SK-N-SH (cell line): ENCODE measurements around a stretch of chr6.

- RRBS, result no CpG with 5 or more reads among the region's 24 CpGs
CAGE:
- cytosol, long polyA plus RNA, result no peak
- long polyA plus RNA, result no peak
- nucleus, long polyA plus RNA, result no peak
Measured at GRCh38 chr6:109236349-109237522, 141.4 kb downstream of the CEP57L1 start.

DNA sequence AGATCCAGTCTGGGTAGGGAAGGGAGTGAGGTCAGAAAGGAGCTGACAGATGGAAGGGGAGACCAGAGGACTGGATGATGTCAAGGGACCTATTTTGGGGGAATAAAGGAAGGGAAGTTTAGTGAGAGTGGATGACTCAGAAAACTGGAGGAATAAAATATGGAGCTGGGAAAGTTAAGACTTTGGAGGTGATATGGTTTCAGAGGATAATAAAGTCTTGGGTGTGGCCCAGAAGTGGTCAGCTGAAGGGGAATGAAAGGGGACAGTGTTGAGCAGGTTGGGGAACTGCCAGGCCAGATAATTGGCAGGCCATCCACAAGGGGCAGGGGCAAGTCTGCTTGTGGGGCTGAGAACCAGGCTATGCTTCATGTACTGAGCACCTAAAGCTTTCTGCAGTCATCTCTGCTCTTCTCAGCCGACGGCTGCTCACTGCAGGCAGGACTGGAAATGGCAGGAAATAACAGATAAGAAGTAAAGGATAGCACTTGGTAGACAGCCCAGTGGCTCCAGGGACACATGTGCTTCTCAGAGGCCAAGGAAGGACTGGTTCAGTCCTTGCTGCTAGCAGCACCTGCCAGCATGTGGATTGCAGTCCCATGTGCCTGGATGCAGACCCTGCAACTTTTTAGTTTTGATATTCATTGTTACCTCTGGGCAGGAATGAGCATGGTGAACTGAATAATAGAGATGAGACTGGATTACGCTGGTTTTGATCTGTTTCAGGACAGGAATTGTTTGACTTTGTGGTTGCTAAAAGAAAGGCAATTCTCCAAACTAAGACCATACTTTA is 89.9 kb downstream of the CD164 start:
- RRBS, result no CpG with 5 or more reads among the region's 3 CpGs
CAGE:
- cytosol, long polyA plus RNA, result no peak
- long polyA plus RNA, result no peak
- nucleus, long polyA plus RNA, result no peak

- RRBS, result no CpG with 5 or more reads among the region's 7 CpGs
CAGE:
- cytosol, long polyA plus RNA, result no peak
- long polyA plus RNA, result no peak
- nucleus, long polyA plus RNA, result no peak
Measured at GRCh38 chr6:109293884-109294430, 88.3 kb downstream of the CD164 start.

DNA sequence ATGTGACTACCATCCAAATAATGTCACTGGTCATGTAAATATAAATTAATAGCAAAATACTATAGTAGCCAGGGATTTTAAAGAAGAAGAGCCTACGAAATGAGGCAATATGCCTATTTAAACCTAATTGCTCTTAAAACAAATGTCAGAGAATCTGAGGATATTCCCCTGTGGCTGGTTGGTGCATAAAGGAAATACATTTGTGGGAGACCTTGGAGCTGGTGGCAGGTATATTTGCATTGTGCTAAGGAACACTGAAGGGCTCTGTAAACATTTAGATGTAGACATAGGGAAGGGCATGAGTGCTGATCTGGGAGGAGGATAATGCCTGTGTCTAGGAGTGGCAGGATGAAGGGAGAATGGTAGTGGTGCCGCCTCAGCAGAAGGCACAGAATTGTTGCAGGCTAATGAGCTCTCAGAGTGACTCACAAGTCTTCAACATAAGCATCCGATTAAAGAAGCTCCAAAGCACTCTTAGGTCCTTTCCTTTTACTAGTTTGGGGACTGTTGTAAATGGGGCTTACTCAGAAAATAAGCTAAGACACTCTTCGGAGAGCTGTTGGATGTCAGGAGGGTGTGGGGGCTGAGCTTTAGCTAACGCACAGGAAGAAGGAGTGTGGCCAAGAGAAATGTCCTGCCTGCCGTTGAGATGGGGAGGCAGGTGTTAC is 85.8 kb downstream of the CD164 start:
- RRBS, result no CpG with 5 or more reads among the region's 6 CpGs
CAGE:
- cytosol, long polyA plus RNA, result no peak
- long polyA plus RNA, result no peak
- nucleus, long polyA plus RNA, result no peak

DNA sequence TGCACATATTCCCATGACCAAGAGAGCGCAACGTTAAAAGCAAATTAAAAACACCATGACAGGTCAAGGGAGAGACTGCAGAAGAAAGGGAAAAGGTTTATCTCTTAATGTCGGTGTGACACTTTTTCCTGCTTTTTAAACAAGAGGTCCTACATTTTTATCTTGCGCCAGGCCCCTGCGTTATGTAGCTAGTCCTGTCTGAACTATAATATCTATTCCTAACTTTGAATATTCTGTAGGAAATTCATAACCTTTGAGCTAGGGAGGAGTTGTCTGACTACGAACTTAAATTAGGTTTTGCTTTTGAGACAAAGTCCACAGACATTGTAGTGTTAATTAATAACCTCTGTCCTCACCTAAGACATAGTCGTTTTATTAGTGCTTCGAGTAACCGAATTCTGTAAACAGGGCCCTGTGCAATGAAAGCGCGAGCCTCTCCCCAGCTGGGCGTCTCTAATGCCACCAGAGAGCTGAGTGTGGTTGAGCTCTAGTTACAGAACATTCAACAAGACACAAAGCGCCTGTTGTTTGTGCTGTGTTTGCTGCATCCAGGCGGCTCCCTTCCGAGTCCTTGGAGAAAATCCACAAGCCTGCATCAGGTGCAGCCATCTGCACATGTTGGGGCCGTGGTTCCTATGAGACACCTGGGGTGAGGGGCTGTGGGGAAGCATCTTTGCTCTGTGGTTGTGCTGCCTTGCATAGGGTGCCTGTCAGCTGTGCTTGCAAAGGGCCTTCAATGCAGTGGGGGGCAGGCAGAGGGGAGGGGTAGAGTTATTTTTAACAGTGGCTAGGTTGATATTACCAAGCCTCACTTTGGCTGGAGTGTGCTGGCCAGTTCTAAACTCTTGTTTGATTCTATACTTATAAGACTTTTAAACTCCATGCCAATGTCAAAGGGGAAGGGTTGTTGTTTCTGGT is 63.9 kb downstream of the CD164 start:
- RRBS, result no CpG with 5 or more reads among the region's 16 CpGs
CAGE:
- cytosol, long polyA plus RNA, result no peak
- long polyA plus RNA, result no peak
- nucleus, long polyA plus RNA, result no peak

DNA sequence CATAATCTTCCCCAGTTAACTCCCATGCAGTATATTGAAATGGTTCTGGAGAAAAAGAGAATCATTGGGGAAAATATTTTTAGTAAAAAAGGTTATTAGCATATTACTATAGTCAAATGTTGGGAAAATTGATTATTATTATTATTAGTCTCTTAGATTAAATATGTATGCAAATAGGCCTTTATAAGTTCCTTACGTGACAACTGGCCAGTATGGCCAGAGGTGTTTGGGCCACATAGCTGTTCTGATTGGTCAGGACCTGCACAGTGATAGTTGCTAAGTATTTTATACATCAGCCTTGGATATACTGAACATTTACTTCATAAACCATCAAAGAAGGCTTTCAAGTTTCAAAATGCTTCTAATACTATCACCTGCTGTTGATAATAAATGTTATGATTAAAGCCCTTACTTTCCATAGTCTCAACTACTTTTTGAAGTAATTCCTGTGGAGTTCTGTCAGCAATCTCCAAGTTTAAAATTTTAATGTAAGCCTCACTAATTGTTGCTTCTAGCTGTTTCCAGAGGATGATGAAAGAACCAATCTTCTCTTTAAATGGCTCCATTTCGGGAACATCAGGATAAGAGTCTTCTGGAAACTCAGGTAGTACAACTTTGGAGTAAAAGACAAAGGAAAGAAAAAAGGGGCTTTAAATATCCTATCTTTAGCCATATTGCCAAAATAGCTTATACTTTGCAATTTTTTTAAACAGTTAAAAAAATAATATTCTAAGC is 80.8 kb upstream of the ZBTB24 start:
- RRBS, result no CpG with 5 or more reads among the region's 2 CpGs
CAGE:
- cytosol, long polyA plus RNA, result no peak
- long polyA plus RNA, result no peak
- nucleus, long polyA plus RNA, result no peak

DNA sequence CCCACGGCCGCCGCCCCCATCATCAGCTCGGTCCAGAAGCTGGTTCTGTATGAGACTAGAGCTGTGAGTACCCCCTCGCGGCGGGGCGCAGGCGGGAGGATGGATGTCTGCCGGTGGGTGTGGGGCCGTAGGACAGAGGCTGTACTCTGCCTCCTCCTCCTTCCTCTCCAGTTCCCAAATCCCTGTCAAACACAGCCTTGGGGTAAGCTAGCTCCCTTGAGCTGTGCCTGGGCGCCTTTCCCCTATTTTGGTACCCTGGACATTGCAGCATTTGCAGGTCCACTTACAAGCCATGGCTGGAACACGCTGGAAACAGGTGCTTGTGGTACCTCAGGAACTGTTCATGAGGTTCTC is 320 bp downstream of the FIG4 start:
- RRBS, result no CpG with 5 or more reads among the region's 13 CpGs
CAGE:
- cytosol, long polyA plus RNA, result no peak
- long polyA plus RNA, result no peak
- nucleus, long polyA plus RNA, result no peak

- RRBS, result no CpG with 5 or more reads among the region's 5 CpGs
CAGE:
- cytosol, long polyA plus RNA, result no peak
- long polyA plus RNA, result no peak
- nucleus, long polyA plus RNA, result no peak
Measured at GRCh38 chr6:109746820-109747545, 55.9 kb downstream of the FIG4 start.

DNA sequence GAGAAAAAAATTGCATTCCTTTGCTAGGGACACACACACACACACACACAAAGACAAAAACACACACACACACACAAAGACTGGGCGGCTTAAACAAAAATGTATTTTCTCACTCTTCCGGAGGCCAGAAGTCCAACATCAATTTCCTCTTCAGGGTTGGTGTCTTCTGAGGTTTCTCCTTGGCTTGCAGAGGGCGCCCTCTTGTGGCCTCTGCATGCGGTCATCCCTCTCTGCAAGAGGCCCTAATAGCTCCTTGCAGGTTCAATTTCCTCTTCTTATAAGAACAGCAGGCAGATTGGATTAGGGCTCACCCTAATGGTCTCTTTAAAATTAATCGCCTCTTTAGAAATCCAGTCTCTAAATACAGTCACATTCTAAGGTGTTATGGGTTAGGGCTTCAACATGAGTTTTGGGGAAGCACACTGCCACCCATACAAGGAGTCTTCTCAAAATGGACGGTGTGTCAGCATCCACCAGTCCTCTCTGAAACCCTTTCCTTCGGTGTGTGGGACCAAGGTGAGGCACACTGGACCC is 61.4 kb downstream of the GPR6 start:
- RRBS, result no CpG with 5 or more reads among the region's 7 CpGs
CAGE:
- cytosol, long polyA plus RNA, result no peak
- long polyA plus RNA, result no peak
- nucleus, long polyA plus RNA, result no peak

- RRBS, result 1% methylated on average over 22 of the region's 69 CpGs
CAGE:
- cytosol, long polyA plus RNA, result no peak
- long polyA plus RNA, result no peak
- nucleus, long polyA plus RNA, result no peak
Measured at GRCh38 chr6:110178531-110179401, 704 bp downstream of the WASF1 start.

- RRBS, result no CpG with 5 or more reads among the region's 20 CpGs
CAGE:
- cytosol, long polyA plus RNA, result start-site peak on the minus strand at chr6:110179931-110179989, 47 and 41 reads in 2 replicates
- long polyA plus RNA, result no peak
- nucleus, long polyA plus RNA, result start-site peak on the minus strand at chr6:110179895-110179971, 17 and 24 reads in 2 replicates
Measured at GRCh38 chr6:110179778-110180339, 368 bp upstream of the CDC40 start.

DNA sequence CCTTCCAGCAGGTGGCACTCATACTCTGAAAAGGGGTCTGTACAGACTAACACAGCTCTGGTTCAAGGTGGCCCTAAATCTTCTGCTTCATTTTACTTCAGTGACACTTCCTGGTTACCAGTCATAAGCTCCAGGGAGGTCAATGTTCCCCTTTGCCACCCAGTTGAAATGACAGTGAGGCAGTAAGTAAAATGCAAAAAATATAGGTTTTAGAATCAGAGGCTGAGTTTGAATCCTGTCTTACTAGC is 132.8 kb downstream of the CDK19 start:
CAGE:
- cytosol, long polyA plus RNA, result no peak
- long polyA plus RNA, result no peak
- nucleus, long polyA plus RNA, result no peak

GRCh38 chr6:110876138-110876932 is 1.8 kb downstream of the AMD1 start:
- RRBS, result no CpG with 5 or more reads among the region's 35 CpGs
CAGE:
- cytosol, long polyA plus RNA, result no peak
- long polyA plus RNA, result no peak
- nucleus, long polyA plus RNA, result no peak

DNA sequence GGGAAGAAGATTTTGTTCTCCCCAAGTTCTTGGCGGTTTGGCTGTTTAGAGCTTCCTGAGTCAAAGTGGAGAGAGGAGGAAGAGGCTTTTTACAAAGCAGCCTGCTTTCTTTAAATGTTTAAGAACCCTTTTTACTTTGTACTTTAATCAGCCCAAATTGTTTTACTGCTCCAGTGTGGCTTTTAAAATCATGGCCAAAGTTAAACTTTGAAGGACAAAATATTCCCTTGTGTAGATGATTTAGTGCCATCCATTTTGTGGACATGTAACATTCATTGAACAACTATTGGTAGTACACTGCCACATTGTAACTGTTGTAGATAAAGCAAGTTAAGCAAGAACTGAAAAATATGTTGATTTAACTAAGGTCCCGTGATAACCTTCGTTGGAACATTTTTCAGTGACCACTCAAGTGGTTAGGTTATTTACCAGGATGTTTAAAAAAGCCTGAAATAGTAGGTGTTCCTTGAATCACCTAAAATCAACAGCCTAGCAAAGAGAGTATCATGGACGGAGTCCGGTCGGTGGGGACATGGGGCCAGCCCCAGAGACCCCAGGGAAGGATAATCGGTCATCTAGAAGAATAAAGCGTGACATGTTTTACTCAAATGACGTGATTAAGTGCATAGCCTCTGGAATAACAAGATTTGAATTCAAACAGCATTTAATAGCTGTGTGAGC is 2.5 kb downstream of the AMD1 start:
- RRBS, result no CpG with 5 or more reads among the region's 9 CpGs
CAGE:
- cytosol, long polyA plus RNA, result no peak
- long polyA plus RNA, result no peak
- nucleus, long polyA plus RNA, result no peak

- RRBS, result no CpG with 5 or more reads among the region's 8 CpGs
CAGE:
- cytosol, long polyA plus RNA, result no peak
- long polyA plus RNA, result no peak
- nucleus, long polyA plus RNA, result no peak
Measured at GRCh38 chr6:111113497-111114651, 26.6 kb downstream of the SLC16A10 start.

DNA sequence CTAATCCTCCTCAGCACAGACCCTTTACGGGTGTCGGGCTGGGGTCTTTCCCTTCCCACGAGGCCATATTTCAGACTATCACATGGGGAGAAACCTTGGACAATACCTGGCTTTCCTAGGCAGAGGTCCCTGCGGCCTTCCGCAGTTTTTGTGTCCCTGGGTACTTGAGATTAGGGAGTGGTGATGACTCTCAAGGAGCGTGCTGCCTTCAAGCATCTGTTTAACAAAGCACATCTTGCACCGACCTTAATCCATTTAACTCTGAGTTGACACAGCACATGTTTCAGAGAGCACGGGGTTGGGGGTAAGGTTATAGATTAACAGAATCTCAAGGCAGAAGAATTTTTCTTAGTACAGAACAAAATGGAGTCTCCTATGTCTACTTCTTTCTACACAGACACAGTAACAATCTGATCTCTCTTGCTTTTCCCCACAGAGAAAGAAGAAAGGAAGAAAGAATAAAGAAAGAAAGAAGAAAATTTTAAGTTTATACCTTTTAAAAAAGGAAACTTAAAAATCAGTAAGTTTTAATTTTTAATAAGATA is 3.4 kb upstream of the MFSD4B start:
- RRBS, result no CpG with 5 or more reads among the region's 8 CpGs
CAGE:
- cytosol, long polyA plus RNA, result no peak
- long polyA plus RNA, result no peak
- nucleus, long polyA plus RNA, result no peak

GRCh38 chr6:111540831-111541361 is 57.9 kb upstream of the REV3L start:
- RRBS, result no CpG with 5 or more reads among the region's 7 CpGs
CAGE:
- cytosol, long polyA plus RNA, result no peak
- long polyA plus RNA, result no peak
- nucleus, long polyA plus RNA, result no peak

DNA sequence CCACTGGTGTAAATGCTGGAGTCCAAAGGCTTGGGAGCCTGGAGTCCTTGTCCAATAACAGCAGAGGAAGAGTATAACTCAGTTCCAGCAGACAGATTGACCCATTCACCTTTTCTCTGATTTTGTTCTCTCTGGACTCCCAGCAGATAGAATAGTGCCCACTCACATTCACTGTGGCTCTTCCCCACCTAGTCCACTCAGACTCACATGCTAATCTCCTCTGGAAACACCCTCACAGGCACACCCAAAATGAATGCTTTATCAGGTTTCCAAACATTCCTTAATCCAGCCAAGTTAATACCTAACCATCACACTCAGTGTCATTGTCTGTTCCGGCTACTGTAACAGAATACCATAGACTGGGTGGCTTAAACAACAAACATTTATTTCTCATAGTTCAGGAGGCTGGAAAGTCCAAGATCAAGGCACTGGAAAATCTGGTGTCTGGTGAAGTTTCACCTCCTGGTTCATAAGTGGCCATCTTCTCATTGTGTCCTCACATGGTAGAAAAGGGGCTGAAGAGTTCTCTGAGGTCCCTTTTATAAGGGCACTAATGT is 5.1 kb upstream of the TRAF3IP2 start:
- RRBS, result no CpG with 5 or more reads among the region's 1 CpG
CAGE:
- cytosol, long polyA plus RNA, result no peak
- long polyA plus RNA, result no peak
- nucleus, long polyA plus RNA, result no peak

DNA sequence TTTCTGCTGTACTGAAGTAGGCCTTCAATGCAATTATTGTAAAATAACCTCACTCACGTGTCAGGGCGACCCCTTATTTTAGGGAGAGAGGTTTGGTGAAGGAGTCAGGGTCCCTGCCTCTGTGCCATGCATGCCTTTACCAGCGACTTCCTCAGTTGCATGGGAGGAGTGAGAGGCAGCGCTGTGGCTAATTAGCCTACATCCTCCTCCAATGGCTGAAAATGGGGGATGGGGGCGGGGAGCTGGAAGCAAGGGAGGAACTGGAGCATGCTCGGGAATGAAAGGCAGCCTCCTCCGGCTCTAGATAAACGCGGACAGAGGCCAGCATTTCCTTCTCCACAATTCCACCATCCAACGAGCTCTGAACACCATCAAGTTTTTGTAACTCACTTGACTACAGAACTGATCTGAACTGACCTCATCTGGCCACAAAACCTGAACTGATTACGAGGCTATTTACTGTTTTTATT is 58.0 kb upstream of the TRAF3IP2 start:
- RRBS, result no CpG with 5 or more reads among the region's 11 CpGs
CAGE:
- cytosol, long polyA plus RNA, result no peak
- long polyA plus RNA, result no peak
- nucleus, long polyA plus RNA, result no peak

GRCh38 chr6:111764065-111764810 is 109.0 kb downstream of the FYN start:
- RRBS, result no CpG with 5 or more reads among the region's 6 CpGs
CAGE:
- cytosol, long polyA plus RNA, result no peak
- long polyA plus RNA, result no peak
- nucleus, long polyA plus RNA, result no peak